Hematopoietic multipotent progenitor cell (in vitro differentiated cells): ENCODE data around the genes GOLGA8Q, FAN1 and TRPM1.

GRCh38 chr15:28890794-28891379, 5.1 kb downstream of the APBA2 start:
- CAGE, long polyA plus RNA = no peak

DNA sequence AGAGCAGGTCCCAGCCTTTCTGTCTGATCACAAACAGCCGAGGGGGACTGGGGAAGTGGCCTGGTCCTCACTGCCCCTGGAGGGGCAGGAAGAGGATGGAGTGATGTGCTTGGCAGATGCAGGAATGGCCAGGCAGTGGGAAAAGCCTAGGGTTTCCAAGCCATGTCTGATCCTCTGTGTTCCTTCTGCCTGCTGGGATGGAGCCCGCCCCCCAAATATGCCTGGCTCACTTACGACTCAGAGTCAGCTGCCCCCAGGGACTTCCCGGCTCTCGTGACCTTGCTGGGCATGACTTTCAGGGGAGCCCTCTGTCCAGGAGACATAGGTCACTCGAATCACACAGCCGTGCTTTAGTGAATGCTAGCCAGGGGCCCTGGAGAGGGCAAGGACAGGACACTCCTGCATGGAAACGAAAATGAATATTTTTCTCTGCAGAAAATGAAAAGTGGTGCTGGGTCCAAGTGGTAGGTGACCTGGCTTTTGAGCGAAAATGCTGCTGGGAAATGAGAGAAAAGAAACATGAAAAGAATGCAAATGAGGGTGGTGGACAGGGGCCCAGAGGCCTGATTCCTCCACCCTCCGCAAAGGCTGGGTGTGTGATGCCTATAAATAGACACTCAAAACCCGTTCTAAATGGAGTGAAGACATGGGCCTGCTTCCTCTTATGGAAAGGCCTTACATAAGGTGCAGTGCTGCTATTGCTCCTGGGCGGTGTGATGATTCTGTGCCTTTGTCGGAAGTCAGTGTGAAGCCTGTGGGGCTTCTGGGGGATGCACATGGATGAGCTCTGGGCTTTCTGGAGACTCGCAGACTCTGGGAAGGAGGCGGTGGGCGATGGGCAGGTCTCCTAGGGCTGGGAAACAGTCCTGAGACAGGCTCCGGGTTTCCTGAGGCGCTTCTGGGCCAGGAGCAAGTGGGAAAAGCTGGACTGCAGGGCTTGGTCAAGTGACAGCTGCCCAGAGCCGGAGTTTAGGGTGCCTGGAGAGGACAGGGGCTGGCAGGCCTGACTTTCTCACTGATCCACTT, 107.5 kb downstream of the APBA2 start:
- CAGE, long polyA plus RNA = no peak

- CAGE, long polyA plus RNA = no peak
Observed at GRCh38 chr15:29139831-29140534, 129.6 kb downstream of the NSMCE3 start.

DNA sequence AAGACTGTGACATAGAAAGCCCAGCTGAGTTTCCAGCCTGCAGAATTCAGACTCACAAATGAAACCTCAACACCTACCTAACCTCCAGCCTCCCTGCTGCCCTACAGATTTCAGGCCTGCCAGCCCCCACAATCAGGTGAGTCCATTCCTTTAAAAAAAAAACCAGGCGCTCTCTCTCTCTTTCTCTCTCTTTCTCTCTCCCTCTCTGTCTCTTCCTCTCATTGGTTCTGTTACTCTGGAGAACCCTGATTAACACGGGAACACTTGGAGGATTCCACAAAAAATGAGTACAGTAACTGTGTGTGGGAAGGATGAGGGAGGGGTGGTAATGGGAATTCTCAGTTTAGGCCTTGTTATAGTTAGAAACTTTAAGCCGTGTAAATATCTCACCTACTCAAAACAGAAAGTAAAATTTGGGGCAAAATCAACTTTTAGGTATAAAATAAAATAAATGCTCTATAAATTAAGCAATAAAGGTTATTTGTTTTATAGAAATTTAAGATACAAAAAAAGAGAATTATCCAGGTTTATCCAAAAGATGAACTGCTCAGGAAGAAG, 73.9 kb upstream of the NSMCE3 start:
- CAGE, long polyA plus RNA = no peak

- CAGE, long polyA plus RNA = no peak
Observed at GRCh38 chr15:29490292-29490491, 80.6 kb downstream of the ENTREP2 start.

DNA sequence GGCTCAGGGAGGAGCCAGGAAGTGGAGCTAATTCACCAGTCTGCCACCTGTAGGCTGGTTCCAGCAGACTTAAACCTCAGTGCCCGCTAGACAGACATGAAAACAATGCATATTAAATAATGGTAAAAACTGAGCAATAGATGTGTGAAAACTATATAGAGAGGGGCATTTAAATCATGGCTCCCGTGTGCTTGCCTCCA, 1.9 kb downstream of the ENTREP2 start:
- CAGE, long polyA plus RNA = no peak

DNA sequence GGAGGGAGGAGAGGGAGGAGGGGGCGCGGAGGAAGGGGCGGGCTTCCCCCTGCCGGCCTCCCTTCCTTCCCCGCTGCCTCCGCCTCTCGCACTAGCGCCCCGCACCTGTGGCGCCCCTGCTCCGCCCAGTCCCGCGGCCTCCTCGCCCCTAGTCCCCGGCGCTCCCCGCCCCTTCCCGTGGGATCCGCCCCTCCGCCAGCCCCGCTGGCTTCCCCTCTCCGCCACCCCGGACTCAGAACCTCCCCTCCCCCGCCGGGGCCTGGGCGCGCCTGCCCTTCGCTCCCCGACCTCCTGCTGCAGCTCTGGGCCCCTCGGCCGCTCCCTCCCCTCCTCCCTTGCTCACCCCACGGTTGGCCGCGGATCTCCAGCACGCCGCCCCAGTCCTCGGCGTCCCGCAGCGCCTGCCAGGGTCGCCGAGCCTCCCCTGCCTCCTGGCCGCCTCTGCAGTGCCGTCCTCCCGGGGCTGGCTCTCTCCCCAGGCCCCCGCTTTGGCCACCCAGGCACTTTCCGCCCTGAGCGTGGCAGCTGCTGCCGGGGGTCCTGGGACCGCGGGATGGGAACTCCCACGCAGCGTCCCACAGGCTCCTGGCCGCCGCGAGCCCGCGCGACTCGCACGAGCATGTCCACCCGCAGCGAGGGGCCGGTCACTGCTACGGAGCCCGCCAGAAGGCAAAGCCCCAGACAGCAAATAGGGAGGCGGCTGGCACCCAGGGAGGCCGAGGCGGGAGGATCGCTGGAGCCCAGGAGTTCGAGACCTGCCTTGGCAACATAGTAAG, 104.2 kb upstream of the ENTREP2 start:
- CAGE, long polyA plus RNA = no peak

DNA sequence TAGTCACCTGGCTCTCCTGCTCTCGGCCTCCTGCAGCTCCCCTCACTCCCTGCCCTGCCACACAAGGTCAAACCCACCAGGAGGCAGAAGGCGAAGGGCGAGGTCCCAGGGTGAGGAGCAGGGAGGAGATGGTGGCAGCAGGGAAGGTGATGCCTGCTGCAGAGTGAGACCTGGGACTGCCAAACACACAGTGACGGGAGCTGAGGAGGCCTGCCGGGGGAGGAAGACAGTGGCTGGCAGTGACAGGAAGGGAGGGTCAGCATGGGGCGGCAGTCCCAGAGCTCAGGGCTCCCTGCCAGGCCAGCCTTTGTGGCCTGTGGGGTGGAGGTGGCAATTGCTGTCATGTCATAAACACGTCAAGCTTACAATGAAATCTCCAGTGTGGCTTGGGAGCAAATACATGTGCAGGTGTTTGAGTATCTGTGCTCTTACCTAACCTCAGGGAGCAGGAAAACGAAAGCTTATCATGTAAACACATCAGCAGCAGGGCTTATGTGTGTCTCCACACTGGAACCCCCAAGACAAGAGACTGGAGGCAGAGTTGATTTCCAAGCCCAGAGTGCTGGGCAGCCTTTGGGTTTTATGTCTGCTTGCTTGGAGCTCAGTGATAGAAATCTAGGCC, 107.3 kb upstream of the ENTREP2 start:
- CAGE, long polyA plus RNA = no peak

DNA sequence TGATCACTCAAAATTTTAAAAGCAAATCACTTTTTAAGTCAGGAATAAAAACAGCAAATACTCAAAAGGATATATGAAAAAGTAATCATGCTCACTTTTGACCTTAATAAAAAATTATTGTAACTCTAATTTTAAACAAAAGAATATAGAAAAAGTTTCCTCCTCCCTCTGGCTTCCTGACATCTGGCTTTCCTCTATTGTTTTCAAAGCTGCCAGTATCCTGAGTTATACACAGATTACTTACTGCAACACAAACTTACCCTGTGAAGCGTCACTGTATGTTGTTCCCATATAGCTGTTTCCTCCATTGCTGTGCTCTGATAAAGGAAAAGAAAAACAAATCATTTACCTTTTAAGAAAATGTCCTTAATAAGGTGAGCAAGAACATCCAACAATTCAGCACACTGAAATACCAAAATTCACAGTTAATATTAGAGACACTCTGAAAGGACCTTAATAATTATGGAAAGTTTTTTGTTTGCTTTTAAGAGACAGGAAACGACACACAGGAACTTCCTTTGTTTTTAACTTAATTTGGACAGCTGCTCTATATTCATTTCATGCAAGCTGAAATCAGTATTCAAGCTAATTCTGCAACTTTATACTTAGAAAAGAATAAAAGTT, 21.8 kb downstream of the TJP1 start:
- CAGE, long polyA plus RNA = no peak

DNA sequence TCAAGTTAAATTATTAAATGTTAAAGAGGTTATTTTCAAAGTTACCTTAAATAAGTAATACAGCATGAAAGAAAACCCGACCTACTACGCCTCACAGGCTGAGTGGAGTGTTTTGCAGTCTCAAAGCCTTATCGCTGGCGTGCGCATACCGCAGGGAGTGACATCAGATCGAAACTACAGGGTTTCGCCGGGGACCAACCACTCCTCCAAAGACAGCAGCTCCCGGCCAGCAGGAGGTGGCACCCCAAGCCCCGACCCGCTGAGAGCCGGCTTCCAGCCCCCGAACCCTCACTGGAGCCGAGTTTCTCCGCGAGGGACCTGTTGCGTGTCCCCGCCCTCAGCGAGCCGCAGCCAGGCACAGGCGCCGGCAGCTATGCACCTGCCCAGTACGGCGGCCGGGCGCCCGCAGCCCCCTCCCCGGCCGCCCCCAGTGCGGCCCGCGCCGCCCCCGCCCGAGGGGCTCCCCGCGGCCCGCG, 859 bp downstream of the TJP1 start:
- CAGE, long polyA plus RNA = no peak

DNA sequence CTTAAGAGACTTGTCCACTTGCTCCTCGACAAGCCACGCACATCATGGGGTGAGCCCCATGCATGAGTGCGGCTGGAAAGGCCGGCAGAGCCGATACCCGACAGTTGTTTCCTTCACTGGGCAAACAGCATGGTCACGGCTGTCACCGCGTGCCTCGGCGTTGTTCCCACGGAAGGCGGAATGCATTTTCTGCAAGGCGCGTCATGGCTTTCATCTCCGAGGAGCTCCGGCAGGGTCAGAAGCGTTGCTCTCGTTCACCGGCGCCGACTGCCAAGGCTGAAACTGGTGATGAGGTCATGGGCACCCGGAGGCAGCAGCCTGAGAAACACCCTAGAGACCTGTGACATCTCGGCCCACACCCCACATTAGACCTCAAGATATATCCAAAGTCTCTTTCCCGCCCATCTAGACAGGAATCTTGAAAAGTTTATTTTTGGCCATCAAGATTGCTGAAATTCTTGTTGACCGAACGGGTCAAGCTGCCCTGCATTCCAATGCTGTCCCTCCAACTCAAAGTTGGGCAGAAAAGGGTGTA, 546 bp upstream of the TJP1 start:
- CAGE, long polyA plus RNA = no peak

DNA sequence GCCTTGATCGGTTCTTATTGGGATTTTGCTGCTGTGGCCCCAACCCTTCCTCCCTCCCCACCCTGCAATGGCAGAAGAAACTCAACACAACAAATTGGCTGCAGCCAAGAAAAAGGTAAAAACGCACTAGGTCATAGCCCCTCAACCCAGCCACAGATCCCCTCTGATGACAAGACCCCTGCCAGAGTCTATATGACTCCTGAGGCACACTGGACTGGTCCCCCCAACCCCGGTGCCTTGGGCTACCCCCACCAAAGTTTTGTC, at the start of gene GOLGA8Q:
Gene GOLGA8Q, plus strand, starts transcription at position 40 of the 264 bp plus-strand sequence.
- CAGE, long polyA plus RNA = no peak

DNA sequence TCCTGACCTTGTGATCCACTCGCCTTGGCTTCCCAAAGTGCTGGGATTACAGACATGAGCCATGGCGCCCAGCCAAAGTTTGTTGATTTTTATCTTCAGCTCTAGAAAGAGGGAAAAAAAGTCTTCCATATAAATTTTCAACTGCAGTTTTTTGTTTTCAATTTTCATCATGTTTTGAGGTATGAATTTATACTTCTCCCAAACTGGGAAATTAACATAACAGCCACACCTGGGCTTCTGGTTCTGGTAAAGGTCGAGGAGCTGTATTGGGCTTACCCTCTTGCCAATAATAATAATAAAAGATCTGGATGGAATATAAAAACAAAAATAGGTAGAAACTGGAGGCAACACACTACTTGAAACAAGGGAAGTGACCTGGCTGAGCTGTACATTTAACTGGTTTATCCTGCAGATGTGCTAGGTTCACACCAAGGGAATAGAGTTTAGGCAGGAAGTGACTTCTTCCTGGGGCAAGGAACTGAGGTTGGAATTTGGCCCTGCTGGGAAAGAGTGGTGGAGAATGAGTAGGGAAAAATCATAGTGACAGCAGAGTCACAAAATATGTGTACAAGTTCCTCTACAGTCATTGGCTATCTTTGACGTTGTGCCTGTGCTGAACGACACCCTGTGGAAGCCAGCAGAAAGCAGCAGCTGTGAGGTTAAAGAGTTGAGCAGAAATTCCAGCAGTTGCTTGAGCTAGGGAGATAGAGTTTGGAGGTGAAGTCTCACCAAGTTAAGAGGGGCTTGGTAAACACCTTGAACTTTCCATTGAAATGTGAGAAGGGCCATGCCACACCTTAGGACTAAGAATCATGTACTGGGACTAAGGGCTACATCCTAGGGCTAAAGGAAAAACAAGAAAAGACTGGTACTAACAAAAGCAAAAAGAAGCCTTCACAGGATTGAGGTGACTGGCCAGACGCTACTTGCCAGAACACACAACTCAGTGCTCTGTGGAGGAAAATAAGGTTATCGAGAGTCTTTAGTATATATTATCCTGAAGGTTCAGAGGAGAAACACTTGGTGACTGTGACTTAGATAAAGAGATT, 66.3 kb downstream of the GOLGA8H start:
- CAGE, long polyA plus RNA = no peak

- CAGE, long polyA plus RNA = no peak
Observed at GRCh38 chr15:30903214-30904322, at the start of gene FAN1. Gene FAN1 (plus strand): TSS chr15:30903915.

DNA sequence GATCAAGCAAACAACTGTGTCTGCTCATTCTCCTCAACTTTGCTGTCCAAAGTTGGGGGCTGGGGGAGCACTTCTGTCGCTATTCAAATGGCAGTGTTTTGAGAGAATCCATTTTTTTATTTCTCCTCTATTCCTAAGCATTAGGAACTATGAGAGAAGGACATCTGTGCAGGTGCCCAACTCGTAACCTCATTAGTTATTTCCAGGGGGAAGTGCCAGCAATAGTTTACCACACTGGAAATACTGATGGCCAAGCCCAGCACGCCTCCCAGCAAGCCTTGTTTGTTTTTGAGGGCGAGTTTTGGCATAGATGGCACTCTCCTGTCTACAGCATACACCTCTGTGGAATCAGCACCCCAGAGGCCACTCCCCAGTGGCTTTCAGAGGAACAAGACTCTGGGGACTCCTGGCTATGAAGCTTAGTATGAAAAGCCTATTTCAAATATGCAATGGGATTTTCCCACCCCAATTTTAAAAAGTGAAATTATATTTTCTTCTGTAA, 36.6 kb downstream of the FAN1 start:
- CAGE, long polyA plus RNA = no peak

GRCh38 chr15:30992131-30992371, 623 bp upstream of the MTMR10 start:
- CAGE, long polyA plus RNA = no peak

DNA sequence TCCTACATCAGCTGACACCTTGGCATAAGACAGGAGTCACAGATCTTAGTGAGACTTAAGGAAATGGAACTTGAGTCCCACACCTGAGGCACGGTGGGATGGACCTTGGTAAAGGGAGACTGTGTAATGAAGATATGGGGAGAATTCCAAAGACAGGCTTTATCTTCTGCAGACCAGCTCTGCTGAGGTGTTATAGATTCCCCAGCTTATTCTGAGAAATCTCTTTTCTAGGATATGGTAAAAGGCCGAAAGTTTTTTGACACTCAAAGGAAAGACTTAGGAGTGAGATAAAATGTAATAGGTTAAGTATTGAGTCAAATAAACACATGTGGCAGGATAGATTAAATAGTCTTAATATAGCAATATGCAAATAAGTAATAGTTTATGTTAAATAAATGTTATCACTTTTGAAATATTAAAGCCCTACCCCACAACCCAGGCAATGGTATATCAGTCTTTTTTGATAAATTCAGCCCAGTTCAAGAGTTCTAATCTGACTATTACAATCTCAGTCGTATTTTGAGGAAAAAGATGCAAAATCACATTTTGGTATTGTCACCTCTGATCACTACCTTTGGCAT, 8.4 kb upstream of the MTMR10 start:
- CAGE, long polyA plus RNA = no peak

DNA sequence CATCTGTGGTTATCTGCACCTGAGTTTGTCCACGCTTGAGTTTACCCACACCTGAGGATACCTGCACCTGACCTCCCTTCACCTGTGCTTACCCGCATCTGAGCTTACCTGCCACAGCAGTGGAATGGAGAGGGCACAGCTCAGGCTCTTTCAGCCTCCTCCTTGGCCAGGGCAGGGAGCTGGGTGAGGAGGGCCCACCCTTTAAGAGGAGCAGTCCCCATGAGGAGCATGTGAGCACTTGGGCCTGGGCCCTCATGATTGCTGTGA, at the start of gene TRPM1:
Gene TRPM1, minus strand, starts transcription at position 177 of the 267 bp plus-strand sequence.
- CAGE, long polyA plus RNA = no peak

- CAGE, long polyA plus RNA = no peak
Observed at GRCh38 chr15:31215361-31216216, 111.0 kb upstream of the KLF13 start.

DNA sequence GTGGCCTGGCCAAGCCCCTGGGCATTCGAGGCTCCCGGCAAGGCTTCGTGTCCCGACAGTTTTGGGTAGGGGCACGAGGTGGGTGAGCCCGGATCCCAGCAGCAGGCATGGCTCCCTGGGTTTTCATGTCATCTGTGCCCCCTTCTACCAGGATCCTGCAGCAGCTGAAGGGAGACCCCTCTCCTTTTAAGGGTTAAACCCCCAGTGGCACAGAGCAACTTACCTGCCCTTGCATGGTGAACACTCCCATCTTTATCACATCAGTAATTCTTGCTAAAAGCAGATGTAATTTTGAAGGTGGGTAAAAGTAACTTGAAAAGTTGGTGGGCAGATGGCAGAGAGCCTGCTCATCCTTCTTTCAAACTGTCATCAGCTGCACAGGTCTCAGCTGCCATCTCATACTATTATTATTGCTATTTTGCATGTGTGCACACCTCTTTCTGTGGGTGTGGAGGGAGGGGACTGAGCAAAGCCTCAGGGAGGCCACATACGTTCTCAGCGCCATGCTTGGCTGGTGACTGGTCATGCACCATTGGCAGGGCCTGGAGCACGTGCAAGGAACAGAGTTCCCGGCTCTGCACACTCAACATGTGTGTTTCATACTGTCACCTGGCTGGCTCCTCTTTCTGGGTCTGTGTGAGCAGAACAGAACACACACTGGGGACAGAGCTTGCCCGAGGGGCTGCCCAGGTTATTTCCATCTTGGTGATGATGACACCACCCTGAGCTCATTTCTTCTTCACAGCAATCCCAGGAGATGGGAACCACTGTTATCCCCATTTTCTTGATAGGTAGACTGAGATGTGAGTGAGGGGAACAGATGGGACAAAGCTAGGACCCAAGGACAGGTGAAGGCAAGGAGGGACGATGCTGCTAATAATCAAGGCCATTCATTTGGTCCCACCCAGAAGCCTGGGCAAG, 95.9 kb upstream of the KLF13 start:
- CAGE, long polyA plus RNA = no peak